ENCODE data around the gene MARK3.

DNA sequence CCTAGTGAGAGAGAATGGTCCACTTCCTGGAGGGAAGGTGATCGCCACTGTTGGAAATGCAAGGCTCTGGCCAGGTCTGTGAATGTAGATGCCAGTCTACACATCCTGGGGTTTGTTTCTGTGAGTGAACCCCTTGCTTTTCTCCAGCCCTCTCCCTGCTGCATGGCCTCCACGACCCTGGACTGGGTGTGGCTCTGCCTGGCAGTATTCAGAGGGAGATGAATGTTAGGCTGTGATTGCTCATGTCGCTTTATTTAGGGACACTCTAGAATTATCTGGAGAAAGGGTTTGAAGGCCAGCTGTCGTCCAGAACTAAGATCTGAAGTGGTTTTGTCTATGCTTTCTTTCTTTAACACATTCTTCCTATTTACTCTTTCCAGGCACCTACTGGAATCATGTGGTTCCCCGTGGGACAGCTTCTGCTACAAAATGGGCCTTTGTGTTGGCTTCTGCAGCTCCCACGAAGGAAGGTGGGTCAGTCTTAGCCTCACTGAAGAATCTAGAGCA lies 59.3 kb downstream of the ANKRD9 start:
- PRO-cap, result no peak
- RAMPAGE, long total RNA, 4 experiments, result no peak in any of the 4 experiments

DNA sequence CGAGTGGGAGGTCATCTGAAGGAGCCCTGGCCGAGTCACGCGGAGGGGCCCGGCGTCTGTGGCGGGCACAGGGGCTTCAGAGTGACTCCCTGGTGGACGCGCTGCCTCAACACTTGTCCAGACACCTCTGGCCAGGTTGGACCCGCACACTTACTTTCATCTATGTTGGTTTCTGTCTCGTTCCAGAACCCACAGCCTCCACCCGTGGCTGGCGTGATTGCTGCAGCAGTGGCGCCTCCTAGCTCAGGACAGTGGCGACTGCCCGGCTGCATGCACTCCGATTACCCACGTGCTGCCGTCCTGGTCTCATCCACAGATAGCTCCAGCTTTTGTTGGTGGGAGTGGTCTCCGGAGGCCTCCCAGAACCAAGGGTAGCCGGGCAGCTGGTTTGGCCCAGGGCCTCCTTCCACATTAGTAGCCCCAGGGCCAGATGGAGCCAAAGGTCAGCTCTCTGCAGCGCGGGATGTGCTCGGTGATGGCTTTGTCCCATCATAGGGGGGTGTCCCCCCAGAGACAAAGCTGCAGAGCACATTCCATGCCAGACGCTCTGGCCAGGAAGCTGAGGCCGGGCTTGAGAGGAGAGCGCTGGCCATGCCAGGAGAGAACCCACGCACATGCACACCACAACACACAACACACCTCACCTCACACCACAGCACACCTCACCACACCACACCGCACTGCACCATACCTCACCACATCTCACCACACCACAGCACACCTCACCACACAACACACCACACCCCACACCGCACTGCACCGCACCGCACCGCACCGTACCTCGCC lies 11.1 kb downstream of the ANKRD9 start:
- PRO-cap, result no peak
- RAMPAGE, long total RNA, 4 experiments, result start-site peak on the plus strand in 1 of 4 experiments, centred at position 489 of the sequence, 22 reads per replicate

GRCh38 chr14:102510754-102511165 lies 1.2 kb upstream of the ANKRD9 start:
- PRO-cap, result bidirectional peak, plus-strand start at chr14:102511031, minus-strand start at chr14:102510869
- RAMPAGE, long total RNA, 4 experiments, result no peak in any of the 4 experiments

- PRO-cap, result no peak
- RAMPAGE, long total RNA, 4 experiments, result no peak in any of the 4 experiments
Observed at GRCh38 chr14:102618320-102619434, 26.2 kb downstream of the RCOR1 start.

- PRO-cap, result no peak
- RAMPAGE, long total RNA, 4 experiments, result no peak in any of the 4 experiments
Observed at GRCh38 chr14:102683615-102684487, 91.4 kb downstream of the RCOR1 start.

- PRO-cap, result no peak
- RAMPAGE, long total RNA, 4 experiments, result start-site peak on the minus strand in 1 of 4 experiments, at chr14:102932557-102932746 at its widest, 19 reads per replicate
Observed at GRCh38 chr14:102931932-102933151, 9.9 kb downstream of the AMN start.

- PRO-cap, result no peak
- RAMPAGE, long total RNA, 4 experiments, result no peak in any of the 4 experiments
Observed at GRCh38 chr14:102948843-102949466, 26.5 kb downstream of the AMN start.

- PRO-cap, result no peak
- RAMPAGE, long total RNA, 4 experiments, result no peak in any of the 4 experiments
Observed at GRCh38 chr14:103023675-103024310, 33.6 kb downstream of the CDC42BPB start.

DNA sequence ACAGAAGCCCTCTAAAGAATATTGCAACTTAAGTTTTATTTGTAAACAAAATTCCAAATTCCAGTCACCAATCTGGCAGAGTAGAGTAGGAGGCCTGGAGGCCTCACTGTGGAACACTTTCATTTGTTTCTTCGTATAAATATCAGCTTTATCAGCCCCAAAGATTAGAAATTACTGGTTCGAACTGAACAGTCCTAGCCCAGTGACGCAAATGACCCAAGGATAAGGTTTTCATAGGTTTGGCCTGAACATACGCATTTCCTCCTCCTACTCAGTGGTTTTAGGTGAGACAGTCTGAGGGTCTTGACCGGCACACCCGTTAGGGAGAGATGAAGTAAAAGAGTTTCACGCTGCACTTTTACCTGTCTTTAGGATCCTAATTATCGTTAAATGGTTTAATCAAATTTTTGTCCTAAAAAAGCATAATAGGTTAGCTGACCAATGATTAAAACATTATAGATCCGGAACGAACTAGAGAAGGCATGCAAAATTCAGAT lies 1.6 kb downstream of the CDC42BPB start:
- PRO-cap, result no peak
- RAMPAGE, long total RNA, 4 experiments, result no peak in any of the 4 experiments

DNA sequence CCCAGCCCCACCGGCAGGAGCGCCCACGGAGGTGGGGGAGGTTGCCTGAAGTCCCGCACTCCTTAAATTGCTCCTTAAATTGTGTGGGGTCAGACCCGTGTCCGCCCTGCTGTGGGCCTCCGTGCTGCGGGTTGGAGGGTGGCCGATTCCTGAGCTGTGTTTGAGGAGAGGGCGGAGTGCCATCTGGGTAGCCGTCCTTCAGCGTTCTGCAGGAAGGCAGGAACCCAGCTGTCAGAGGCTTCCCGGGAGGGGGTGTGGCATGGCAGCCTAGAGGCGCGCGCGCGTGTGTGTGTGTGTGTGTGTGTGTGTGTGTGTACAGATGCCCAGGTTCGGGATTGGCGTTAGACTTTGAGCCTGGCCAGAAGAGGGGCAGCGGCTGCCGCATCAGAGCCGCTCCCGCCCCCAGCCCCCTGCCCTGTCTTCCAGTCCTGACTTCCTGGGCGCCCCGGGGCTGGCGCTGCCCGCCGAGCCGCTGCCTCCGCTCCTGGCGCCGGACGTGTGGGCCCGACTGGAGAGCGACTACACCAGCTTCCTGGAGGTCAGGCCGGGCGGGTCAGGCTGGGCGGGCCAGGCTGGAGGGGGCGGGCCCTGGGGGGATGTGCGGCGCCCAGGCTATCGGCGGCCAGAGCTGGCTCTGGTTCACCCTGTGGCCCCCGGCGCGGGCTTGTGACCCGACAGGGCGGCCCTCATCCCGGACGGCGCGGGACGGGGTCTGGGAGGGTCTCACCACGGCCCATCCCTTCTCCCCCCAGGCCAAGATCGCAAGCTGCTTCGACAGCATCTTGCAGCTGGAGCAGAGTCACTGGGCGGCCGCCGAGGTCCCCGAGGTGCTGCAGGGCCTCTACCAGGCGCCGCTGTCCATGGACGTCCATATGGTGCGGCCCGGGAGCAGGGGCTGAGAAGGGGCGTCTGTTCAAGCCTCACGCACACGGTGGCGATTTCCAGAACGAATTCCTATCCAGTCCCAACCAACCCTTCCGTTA lies 9.3 kb downstream of the EXOC3L4 start:
- PRO-cap, result no peak
- RAMPAGE, long total RNA, 4 experiments, result no peak in any of the 4 experiments

DNA sequence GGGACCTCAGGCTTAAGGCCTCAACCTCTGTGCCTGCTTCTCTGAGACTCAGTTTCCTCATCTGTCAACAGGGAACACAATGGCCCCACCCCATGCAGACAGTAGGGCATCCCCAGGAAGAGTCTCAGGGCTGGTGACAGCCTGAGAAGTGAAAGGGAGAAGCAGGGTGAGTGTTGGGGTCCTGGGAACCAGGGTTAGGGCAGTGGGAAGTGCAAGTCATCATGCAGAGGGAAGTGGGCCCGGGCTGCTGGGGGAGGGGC lies 4.4 kb upstream of the TNFAIP2 start:
- PRO-cap, result no peak
- RAMPAGE, long total RNA, 4 experiments, result no peak in any of the 4 experiments

DNA sequence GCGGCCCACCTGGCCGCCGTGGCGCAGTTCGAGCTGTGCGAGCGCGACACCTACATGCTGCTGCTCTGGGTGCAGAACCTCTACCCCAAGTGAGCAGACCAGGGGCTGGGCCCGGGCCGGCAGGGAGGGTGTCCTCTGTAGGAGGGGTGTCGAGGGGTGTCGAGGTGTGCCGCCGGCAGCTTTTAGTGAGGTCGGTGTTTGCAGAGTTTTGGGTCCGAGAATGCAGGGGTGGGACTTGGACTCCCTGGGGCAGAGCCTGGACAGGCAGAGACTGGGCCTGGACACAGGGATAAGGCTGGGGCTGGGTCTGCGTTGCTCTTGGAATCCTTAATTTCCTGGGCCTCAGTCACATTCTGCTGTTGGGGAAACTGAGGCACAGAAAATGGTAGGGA lies 4.3 kb downstream of the TNFAIP2 start:
- PRO-cap, result no peak
- RAMPAGE, long total RNA, 4 experiments, result no peak in any of the 4 experiments

- PRO-cap, result no peak
- RAMPAGE, long total RNA, 4 experiments, result no peak in any of the 4 experiments
Observed at GRCh38 chr14:103128826-103129705, 5.8 kb downstream of the TNFAIP2 start.

- PRO-cap, result no peak
- RAMPAGE, long total RNA, 4 experiments, result no peak in any of the 4 experiments
Observed at GRCh38 chr14:103138432-103139513, 15.5 kb downstream of the TNFAIP2 start.

GRCh38 chr14:103209979-103210456 lies 86.8 kb downstream of the TNFAIP2 start:
- PRO-cap, result no peak
- RAMPAGE, long total RNA, 4 experiments, result no peak in any of the 4 experiments

DNA sequence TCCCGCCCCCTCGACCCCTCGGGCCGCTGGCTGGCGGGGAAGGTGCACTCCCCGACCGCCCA lies 92 bp downstream of the EIF5 start:
- PRO-cap, result no peak
- RAMPAGE, long total RNA, 4 experiments, result no peak in any of the 4 experiments

DNA sequence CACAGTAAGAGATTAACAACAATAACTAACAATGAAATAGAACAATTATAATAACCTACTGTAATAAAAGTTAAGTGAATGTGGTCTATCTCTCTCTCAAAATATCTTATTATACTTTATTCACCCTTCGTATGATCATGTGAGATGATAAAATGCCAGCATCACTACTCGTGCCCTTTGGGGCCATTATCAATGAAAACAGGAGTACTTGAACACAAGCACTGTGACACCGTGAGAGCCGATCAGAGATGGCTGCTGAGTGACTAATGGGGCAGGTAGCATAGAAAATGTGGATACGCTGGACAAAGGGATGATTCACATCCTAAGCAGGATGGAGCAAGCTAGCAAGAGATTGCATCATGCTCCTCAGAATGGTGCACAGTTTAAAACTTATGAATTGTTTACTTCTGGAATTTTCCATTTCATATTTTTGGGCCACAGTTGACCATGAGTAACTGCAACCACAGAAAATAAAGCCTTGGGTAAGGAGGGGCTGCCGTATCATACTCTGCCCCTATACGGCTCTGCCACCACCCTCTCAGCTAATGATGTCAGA lies 23.5 kb upstream of the MARK3 start:
- PRO-cap, result no peak
- RAMPAGE, long total RNA, 4 experiments, result no peak in any of the 4 experiments

- PRO-cap, result bidirectional peak, plus-strand start at chr14:103385431, minus-strand start at chr14:103385276
- RAMPAGE, long total RNA, 4 experiments, result start-site peak on the plus strand in 1 of 4 experiments, at chr14:103385423-103385446 at its widest, 20 reads per replicate
Observed at GRCh38 chr14:103385310-103385562, at the start of gene MARK3. MARK3 (plus strand) TSS chr14:103385415.

DNA sequence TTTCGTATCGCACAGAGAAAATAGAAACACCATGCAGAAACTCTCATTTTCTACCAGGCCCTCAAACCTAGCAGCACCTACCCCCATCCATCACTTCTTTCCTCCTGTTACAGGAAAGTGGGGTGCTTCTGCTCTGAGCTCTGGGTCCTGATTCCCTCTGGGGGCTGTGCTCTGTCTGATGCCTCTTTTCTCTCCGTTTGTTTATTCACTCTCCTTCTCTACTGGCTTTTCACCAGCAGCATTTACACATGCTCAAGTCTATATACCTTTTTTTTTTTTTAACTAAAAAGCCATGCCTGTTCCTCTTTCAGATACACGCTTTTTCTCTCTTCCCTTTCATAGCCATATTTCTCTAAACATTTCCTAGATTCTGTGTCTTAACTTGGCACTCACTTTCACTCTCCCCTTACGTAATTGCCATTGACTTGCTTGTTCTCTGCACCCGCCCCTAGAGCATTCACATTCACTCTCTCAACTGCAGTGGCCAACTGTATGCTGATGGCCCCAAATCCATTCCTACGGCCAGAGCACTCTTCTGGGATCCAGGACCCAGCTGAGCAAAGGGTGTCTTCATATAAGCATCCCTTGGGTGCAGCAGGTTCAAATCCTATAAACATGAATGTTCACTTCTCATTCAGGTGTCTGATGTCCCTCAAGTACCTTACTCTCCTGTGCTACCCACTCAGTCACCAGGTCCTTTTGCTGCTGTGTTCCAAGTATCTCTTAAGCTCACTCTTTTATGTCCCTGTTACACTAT lies 59.6 kb downstream of the CKB start:
- PRO-cap, result no peak
- RAMPAGE, long total RNA, 4 experiments, result no peak in any of the 4 experiments

DNA sequence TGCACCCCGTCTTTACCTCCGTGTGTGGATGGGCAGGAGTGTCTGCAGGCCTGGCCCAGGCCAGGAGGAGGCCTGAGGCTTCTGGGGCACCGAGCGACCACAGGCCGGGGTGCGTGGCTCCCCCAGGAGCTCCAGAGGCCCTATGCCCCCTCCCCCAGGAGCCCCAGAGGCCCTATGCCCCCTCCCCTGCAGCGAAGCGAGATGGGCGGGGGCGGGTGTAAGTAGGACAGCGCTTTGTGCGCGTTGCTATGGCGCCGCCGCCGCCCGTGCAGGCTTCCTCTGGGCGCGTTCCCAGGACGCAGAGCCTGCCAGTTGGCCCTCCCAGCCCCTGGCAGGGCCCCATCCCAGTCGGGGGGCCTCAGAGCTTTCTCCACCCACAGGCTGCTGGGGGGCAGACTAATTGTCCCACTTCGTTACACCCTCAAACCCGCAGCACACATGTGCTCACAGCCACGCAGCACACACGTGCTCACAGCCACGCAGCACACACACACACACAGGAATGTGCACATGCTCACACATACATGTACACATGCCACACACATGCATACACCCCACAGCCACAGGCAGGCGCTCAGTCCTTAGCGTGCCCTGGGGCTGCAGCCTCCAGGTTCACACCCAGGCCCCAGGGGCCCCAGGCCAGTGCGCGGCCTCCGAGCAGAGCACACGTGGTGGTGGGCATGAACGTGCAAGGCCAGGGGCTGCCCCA lies 15.4 kb downstream of the TRMT61A start:
- PRO-cap, result no peak
- RAMPAGE, long total RNA, 4 experiments, result start-site peak on the plus strand in 1 of 4 experiments, centred at position 558 of the sequence, 5 reads per replicate

All from suprapubic skin (tissue), 4 donors.